Epithelial cell of proximal tubule (primary cell): ENCODE measurements around a stretch of chr11.

GRCh38 chr11:26964790-26965222 lies 29.1 kb upstream of the FIBIN start:
- RAMPAGE, long total RNA: no peak
- RRBS: no CpG with 5 or more reads among the region's 10 CpGs

DNA sequence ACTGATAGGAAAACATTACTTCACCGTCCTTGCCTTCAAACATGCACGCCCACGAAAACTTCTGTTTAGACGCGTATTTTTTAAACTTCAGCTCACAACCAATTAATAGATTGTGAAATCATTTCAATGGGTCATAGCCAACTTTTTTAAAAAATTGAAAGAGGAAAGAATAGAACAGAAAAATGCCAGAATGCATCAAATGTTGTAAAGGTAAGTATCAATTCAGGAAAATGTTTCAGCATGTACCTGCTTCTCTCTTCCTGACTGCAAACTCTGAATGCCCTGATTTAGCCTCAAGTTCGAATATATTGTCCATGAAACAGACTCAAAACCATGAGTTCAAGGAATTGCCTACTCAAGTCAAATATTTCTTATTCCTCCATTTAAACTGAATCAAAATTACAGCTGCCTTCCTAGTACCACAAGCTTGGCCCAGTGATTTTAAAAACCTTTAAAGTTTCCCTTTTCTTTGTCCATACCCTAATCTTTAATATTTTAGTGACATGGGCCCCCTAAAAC lies 50.2 kb downstream of the LGR4 start:
- RAMPAGE, long total RNA: no peak
- RRBS: no CpG with 5 or more reads among the region's 6 CpGs

- RAMPAGE, long total RNA: no peak
- RRBS: no CpG with 5 or more reads among the region's 1 CpG
Measured at GRCh38 chr11:27464502-27464748, 8.2 kb downstream of the LGR4 start.

- RAMPAGE, long total RNA: no peak
- RRBS: no CpG with 5 or more reads among the region's 3 CpGs
Measured at GRCh38 chr11:27507229-27507629, 660 bp upstream of the LIN7C start.

GRCh38 chr11:27634767-27635227 lies 65.5 kb downstream of the BDNF start:
- RAMPAGE, long total RNA: no peak
- RRBS: no CpG with 5 or more reads among the region's 3 CpGs

DNA sequence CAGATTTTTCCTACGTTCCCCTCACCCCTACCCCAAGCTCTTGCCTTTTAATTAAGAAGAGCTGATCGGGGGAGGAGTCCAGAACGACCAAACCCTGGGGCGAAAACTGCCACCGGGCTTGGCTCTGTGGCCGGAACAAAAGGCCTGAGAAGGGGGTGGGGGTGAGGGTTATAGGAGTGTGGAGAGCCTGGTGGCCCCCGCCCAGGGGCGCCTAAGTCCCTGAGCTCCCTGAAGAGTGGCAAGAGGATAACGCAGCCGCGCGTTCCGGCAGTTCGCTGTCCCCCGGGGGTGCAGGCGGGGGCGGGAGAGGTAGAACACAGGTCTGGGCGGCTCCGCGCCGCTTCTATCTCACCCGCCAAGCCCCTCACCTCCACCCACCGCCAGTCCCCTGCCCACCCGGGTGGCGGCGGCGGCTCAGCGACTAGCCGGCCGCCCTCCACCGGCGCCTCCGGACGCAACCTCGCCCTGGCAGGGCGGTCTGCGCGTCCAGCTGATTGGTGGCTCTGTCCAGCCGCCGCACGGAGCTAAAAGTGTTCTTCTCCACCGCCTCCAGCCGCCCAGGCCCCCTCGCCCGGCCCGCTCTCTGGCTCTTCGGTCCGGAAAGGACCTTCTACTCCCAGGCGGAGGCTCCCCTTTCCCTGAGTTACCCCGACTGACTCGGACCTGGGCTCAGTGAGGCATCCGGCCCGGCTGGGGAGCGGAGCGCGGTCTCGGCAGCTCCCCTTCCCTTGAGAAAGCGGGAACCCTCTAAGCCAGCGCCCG lies 18.8 kb upstream of the BDNF start:
- RAMPAGE, long total RNA: no peak
- RRBS: 2% methylated on average over 5 of the region's 60 CpGs

GRCh38 chr11:28110001-28111373 lies 2.3 kb downstream of the METTL15 start:
- RAMPAGE, long total RNA: no peak
- RRBS: 2% methylated on average over 5 of the region's 34 CpGs

GRCh38 chr11:28227274-28227853 lies 119.2 kb downstream of the METTL15 start:
- RAMPAGE, long total RNA: no peak
- RRBS: no CpG with 5 or more reads among the region's 2 CpGs

DNA sequence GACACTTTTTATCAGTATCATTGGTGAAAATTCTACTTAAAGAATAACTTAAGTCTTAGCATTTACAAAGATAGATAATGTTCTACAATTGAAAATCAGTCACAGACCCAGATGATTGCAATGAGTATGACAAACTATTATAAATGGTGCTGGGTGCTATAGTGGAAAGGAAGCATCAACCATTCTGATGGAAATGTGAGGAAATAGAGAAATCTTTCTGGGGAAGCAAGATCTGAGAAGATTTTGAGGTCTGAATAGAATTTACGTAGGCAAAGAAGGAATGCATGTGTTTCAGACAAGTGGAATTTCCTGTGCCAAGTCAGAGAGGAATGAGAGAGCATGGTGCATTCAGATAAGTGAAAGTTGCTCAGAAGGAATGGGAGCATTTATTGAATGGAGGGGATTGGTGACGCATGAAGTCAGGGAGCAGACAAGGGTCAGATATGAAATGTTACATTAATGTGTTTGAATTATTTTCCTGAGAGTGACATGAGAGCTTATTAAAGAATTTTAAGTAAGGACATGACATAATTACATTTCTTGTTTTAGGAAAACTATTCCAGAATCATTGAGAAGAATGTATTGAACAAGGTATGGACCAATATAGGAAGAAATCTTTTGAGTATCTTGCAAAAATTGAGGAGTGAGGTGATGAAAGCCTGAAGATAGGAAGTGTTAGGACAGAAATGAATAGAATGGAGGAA lies 725.5 kb downstream of the METTL15 start:
- RAMPAGE, long total RNA: no peak
- RRBS: no CpG with 5 or more reads among the region's 2 CpGs

GRCh38 chr11:29261068-29261293 lies 755.8 kb downstream of the KCNA4 start:
- RAMPAGE, long total RNA: no peak

- RAMPAGE, long total RNA: no peak
- RRBS: no CpG with 5 or more reads among the region's 4 CpGs
Measured at GRCh38 chr11:30342453-30343339, 19.8 kb downstream of the ARL14EP start.

DNA sequence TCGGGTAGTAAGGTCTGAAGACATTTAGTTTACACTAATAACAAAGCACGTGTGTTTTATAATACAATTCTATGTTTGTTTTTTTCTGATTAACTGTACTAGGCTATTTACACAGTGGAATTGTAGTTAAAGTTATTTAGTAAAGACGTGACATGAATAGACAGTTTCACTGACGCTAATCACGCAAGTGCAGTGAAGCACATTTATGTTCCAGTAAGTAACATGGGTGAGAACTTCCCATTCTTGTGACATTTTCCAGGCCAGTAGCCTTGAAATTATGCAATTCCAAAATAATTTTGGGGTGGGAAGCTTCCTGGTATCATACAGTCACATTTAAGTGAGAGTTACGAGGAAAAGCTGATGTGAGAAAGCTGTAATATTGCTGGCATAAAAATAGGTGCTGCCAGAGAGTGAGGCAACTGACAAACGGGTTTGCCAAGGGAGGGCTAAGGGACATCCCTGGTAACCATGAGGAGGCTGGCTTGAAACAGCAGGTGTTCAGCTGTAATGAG lies 378.8 kb downstream of the DCDC1 start:
- RAMPAGE, long total RNA: no peak
- RRBS: no CpG with 5 or more reads among the region's 7 CpGs

- RAMPAGE, long total RNA: no peak
- RRBS: no CpG with 5 or more reads among the region's 1 CpG
Measured at GRCh38 chr11:31446353-31447025, 62.9 kb downstream of the IMMP1L start.

DNA sequence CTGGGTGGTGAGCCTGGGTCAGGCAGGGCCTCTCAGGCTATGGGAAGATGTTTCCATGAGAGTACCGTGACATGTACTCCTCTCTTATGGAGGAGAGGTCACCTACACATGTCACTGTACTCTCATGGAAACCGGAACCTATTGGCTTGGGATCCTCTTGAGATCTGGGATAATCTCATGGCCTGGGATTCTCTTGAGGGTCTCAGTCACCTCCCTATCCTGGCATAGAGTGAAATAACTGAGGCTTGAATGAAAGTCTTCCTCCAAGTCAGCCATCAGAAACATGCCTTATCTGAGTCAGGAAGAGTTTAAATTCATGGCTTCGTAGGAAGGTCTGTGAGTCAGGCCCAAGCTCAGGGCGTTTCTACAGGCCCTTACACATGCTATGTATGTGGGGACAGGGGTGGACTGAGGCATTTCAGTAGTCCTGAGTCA lies 134.7 kb upstream of the RCN1 start:
- RAMPAGE, long total RNA: no peak
- RRBS: no CpG with 5 or more reads among the region's 4 CpGs

DNA sequence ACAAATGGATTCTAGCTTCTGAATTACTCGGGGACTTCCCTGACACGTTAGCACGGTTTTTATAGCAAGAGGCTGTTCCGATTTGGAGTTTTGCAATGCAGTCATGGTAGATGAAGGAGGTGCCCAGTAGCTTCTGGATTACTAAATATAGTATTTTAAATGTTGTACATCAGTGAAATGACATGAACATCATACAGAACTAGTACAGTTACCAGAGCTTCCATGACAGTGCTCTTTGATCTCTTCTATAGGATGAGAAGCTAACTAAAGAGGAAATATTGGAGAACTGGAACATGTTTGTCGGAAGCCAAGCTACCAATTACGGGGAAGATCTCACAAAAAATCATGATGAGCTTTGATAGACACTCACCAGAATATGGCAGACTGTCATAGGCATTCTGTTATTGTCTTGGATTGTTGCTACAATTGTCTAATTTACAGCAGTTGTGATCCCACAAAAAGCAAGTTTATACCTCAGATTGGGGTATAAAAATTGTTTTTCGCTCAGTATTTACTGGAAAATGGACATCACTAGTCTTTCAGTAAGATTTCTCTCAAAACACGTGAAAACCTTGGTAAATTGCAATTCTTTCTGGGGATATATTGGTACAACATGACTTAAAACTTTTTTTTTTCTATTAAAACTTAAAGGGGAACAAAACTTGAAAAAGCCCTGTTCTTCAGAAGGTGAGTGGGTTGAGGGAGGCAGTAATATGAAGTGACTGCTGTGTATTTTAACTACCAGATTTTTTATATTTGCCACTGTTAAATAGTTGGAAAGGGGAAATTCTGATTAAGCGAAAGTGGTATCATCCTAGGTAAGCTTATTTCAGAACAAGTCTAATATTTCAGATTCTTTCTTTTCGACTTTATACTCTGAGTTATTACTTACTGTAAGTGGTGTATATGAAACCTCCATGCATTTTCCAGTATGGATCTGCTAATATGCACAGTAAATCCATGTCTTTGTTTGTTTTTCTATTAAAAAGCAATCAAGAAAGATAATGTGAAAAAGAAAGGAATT lies 13.6 kb downstream of the RCN1 start:
- RAMPAGE, long total RNA: no peak
- RRBS: no CpG with 5 or more reads among the region's 10 CpGs

DNA sequence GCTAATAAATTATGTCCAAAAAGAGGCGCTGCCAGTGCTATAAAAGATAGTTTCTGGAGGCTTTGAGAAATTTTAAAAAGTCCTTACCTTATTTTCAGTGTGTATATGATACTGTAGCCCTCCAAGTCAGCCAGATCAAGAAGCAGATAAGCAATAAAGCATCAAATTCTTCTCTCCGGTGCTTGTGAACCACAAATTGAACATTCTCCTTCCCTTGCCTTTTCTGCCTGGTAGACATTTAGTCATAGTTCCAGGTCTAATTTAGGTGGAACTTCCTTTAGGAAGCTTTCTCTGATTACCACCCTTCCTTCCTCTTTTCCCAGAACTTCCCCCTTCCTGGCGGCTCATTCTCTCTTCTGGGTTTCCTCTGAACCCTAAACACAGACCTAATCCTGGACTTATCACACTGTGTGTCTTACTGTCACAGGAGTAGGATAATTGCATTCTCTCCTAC lies 61.9 kb downstream of the RCN1 start:
- RAMPAGE, long total RNA: no peak
- RRBS: no CpG with 5 or more reads among the region's 3 CpGs

DNA sequence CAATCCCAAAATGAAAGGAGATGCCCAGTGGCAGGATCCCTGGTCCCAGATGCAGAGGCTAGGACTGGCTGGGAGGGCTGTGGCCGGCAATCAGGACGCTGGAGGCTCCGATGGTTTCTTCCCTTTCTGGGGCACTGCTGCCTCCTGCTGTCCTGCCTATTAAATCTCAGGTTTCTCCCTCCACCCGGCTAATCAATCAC lies 82.5 kb downstream of the RCN1 start:
- RAMPAGE, long total RNA: no peak
- RRBS: 1% methylated on average over 4 of the region's 4 CpGs

GRCh38 chr11:32312737-32313394 lies 122.5 kb downstream of the WT1 start:
- RAMPAGE, long total RNA: no peak
- RRBS: no CpG with 5 or more reads among the region's 13 CpGs

- RAMPAGE, long total RNA: no peak
- RRBS: no CpG with 5 or more reads among the region's 3 CpGs
Measured at GRCh38 chr11:32325156-32325567, 110.2 kb downstream of the WT1 start.

GRCh38 chr11:32429765-32430286 lies 5.5 kb downstream of the WT1 start:
- RAMPAGE, long total RNA: no peak
- RRBS: no CpG with 5 or more reads among the region's 12 CpGs